Parietal lobe (tissue), 2 donors: Measurements from ENCODE around the genes PITPNA and RILP.

- RAMPAGE, long total RNA = no peak
Measured at GRCh38 chr17:1446162-1446554, 9.9 kb downstream of the CRK start.

DNA sequence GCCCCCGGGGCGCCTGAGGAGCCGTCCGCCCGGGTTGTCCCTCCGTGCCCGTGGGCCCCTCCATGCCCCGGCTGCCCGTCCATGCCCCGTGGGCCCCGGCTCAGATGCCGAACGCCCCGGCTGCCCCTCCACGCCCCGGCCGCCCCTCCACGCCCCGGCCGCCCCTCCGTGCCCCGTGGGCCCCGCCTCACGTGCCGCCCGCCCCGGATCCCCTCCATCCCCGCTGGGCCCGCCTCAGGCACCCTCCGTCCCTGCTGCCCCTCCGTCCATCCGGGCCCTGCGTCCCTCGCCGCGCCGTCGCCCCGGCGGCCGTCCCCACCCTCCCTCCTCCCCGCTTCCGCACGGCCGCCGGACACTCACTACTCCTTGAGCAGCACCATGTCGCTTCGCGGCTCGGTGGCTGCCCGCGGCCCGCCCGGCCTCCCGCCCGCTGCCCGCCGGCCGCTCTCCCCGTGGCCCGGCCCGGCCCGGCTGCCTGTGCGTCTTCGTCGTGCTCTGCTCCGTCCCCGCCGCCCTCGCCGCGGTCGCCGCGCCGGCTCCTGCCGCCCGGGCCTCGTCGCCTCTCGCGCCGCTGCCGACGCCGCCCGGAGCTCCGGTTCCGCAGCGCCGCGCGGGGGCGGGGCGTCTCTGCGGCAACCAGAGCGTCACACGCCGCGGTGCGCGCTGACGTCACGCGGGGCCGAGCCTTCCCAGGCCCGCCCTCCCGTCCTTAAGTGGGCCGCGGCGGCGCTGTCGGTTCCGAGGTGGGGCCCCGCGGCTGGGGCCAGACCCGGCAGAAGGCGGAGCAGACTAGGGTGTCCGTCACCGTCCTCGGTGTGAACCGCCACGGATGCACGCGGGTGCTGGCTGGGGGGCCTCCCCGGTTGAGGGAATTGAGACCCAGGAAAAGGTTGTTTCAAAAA lies at the start of gene PITPNA:
PITPNA (minus strand) TSS at position 612 of the 902 bp plus-strand sequence.
- RAMPAGE, long total RNA = no peak

GRCh38 chr17:1574099-1575073 lies 11.8 kb upstream of the PITPNA start:
- RAMPAGE, long total RNA = no peak

- RAMPAGE, long total RNA = no peak
Measured at GRCh38 chr17:1592579-1593738, 30.4 kb upstream of the PITPNA start.

DNA sequence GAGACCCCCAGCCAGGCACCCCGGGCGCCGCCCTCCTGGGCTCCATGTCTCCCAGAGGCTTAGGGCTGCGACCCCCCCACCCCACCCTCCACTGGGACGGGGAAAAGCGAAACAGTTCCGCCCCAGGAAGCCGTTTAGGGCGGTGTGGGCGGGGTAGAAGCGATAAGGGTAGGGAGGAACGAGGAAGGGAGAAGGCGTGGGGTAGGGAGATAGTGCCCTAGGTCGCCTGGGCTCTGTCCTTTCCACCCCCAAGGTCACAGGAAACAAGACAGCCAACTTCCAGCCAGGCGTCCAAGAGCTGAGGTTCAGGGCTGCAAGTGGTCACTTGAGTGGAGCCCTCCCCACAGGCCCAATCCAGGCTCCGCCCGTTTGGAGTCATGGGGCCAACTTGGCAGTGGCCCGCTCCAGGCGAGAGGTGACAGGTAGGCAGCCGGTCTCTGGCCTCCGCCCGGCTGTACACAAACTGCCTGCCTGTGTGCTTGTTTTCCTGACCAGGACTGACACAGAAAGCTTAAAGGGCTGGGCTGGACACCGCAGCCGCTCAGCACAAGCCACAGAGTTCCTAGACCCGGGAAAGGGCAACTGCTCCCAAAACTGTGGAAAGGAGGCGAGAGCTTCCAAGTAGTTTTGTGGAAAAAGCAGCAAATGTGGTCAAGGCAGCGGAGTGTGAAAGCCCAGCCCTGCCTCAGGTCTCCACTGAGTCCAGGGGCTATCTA lies at the start of gene RILP:
RILP (minus strand) TSS at position 108 of the 716 bp plus-strand sequence.
- RAMPAGE, long total RNA = no peak

DNA sequence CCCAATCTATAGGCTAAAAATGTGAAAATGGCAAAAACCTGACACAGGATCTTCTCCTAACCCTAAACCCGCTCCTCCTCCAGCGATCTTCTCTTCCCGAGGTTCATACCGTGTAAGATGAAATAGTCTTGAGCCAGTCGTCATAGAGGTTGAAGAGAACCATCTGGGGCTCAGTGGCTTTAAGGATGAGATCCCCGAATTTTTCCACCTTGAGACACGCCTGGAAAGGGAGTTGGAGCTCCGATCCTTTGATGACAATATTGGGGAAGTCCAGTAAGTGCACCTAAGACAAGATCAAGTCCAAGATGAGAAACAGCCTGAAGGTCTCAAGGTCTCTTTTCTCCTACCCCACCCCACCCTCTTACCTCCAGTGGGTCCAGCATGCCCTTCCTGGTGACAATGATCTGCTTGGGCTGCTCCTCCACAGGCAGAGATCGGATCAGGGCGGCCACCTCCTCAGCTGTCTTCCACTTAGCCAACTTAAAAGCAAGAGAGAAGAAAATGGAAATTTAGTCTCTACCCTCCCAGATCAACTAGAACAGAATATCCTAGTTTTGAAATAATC lies 6.7 kb upstream of the RILP start:
- RAMPAGE, long total RNA = no peak

DNA sequence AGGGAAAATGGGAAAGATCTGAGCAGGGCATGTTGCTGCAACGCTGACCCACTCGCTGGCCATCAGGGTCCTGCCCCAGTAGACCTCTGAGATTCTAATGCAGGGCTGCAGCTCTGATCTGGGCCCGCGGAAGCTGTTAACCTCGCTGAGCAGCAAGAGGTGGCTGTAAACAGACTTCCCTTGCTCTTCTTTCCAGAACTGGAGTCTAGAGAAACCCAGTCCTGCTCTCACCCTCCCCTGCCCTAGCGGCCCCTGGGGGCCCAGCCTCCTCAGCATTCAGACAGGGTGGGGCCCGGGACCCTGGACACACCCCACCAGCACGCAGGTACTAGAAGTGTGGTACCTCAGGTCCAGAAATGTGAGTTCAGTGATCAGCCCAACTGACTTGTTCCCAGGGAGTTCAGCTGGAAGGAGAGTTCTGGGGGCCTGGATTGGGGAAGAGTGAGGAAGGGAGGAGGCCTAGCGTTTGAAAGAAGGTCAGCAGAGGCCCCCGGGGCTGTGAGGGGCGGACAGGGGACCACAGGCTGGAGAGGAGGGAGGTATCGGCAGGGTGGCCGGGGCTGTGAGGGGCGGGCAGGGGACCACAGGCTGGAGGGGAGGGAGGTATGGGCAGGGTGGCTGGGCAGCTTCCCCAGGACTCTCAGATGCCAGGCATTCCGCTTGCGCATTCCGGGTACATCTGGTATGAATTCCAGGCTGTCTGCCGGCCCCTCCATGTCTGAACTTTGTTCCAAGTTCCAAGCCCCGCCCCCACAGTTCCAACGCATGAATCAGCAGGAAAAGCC lies 4.0 kb upstream of the TLCD2 start:
- RAMPAGE, long total RNA = no peak

- RAMPAGE, long total RNA = no peak
Measured at GRCh38 chr17:1715807-1716973, 6.0 kb upstream of the TLCD2 start.

DNA sequence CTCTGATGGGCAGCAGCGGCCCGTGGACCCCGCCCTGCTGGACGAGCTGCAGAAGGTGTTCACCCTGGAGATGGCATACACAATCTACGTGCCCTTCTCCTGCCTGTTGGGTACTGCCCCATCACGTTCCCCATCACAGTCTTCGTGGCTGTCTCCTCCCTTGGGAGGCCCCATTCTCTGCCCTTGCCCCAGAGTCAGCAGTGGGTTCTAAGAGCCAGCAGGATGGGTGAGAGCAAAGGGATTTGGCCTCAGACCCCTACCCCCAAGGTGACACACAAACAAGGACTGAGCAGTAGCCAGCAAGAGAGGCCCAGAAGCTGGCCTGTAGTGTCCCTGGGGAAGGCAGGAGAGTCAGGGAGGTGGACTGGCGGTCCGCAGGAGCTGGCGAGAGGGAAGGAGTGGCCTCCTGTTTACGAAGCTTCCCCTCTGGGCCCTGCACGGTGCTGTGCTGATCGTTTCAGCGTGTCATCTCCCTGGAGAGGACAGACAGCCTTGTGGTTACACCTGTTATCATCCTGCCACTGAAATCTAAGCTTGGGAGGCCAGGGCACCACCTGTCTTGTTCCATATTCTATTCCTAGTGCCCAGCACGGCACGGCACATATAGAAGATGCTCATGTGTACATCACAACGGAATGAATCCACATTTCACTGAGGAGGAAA lies 8.3 kb downstream of the WDR81 start:
- RAMPAGE, long total RNA = no peak

DNA sequence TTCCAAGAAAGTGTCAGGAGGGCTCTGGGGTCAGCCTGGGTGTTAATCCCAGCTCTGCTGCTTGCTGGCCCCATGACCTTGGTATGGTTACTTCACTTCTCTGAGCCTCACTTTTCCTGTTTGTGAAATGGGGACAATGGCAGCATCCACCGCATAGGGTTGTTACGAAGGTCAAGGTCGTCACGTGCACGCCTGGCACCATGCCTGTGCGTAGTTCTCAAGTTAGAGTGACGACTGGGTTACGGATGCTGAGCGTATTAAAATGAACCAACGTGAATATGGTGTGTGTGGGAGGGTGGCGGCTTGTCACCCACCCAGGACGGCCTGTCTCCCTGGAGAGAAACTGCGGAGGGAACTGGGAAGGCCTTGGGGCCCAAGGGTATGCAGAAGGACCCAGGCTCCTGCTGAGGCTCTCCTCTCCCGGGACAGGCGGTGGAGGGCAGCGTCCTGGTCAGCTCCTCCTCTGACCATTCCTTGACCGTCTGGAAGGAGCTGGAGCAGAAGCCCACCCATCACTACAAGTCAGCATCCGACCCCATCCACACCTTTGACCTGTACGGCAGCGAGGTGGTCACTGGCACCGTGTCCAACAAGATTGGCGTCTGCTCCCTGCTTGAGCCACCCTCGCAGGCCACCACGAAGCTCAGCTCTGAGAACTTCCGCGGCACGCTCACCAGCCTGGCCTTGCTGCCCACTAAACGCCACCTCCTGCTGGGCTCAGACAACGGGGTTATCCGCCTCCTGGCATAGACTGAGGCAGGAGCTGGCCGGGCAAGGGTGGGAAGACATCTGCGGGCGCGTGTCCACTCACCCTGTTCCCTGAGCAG lies 5.5 kb upstream of the SERPINF2 start:
- RAMPAGE, long total RNA = no peak

DNA sequence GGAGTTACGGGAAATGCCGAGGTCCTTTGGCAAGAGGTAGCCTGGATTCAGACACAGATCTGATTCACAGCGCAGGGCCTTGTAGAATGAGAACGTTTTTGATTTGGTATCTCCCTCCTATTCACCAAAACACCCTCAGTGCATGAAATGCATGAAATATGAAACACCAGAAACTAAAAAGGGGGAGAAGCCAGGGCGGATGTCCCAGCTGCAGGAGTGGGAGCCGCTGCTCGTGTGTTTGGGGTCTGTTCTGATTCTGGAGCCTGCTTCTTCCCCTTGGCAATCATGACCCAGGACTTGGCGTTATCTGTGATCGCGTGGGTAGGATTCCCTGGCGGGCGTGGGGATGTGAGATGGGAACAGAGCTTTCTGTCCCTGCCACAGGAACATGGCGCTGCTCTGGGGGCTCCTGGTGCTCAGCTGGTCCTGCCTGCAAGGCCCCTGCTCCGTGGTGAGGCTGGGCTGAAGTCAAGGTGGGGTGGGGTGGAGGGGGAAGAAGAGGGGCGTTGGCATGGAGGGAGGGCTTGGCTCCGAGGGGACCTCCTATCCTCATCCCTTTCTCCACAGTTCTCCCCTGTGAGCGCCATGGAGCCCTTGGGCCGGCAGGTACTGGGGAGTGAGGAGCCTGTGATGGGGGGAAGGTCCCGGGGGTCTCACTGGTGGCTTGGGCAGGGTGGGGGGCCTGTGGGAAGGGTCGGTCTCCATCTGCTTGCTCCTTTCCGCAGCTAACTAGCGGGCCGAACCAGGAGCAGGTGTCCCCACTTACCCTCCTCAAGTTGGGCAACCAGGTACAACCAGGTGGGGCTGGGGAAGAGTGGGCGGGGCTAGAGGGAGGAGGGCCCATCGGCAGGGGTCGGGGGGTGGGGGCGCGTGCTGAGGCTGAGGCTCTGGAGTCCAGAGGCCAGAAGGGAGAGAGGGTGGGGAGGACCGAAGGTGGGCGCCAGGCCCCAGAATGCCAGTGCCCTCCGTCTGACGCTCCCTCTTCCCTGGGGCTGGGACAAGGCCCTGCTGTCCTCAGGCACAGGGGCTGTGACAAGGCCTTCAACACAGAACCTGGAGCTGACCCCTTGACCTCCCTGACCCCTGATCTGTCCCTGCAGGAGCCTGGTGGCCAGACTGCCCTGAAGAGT lies 2.3 kb downstream of the SERPINF2 start:
- RAMPAGE, long total RNA = no peak

DNA sequence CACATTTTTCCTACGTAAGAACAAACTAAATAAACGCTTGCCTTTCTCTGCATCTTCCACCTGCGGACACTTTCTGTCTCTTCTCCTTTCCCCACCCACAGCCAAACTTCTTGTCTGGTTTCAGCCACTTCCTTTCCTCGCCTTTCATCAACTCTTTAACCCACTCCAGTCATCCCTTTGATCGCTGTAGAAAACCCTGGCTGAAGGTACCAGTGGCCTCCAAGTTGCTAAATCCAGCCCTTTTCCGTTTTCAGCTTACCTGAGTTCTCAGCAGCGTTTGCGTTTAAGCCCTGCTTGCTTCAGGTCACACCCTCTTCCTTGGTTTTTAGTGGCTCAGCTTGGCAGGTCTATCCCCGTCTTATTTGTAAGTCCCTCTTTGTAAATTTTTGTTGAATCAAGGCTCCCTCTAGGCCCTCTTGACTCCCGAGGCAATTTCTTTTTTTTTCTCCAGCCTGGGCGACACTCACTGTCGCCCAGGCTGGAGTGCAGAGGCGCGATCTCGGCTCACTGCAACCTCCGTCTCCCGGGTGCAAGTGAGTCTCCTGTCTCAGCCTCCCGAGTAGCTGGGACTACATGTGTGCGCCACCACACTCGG lies 626 bp downstream of the RPA1 start:
- RAMPAGE, long total RNA = no peak

DNA sequence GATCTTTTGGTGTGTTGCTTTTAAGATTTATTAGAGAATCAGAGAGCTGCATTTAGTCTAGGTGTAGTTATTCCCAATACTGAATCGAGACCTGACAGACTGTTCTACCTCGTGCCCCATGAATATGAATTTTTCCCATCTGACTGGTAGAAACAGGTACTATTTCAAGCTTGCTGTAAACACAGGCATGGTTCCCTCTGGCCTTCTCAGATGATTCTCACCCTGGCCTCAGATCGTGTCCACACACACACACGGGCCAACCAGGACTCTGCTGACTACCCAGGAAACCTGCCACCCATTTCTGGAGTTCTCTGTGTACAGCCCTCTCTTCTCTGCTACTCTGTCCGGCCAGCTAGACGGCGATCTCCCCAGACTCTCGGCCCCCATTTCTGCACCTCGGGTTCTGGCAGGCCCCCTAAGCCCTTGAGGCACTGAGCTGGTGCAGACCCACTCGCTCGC lies 31.1 kb downstream of the RPA1 start:
- RAMPAGE, long total RNA = no peak

GRCh38 chr17:1966691-1967058 lies 58.5 kb downstream of the RTN4RL1 start:
- RAMPAGE, long total RNA = no peak

- RAMPAGE, long total RNA = no peak
Measured at GRCh38 chr17:1999601-2000348, 25.4 kb downstream of the RTN4RL1 start.

GRCh38 chr17:2070138-2071078 lies 15.5 kb downstream of the HIC1 start:
- RAMPAGE, long total RNA = no peak

- RAMPAGE, long total RNA = no peak
Measured at GRCh38 chr17:2213097-2213596, 90.4 kb downstream of the SMG6 start.

DNA sequence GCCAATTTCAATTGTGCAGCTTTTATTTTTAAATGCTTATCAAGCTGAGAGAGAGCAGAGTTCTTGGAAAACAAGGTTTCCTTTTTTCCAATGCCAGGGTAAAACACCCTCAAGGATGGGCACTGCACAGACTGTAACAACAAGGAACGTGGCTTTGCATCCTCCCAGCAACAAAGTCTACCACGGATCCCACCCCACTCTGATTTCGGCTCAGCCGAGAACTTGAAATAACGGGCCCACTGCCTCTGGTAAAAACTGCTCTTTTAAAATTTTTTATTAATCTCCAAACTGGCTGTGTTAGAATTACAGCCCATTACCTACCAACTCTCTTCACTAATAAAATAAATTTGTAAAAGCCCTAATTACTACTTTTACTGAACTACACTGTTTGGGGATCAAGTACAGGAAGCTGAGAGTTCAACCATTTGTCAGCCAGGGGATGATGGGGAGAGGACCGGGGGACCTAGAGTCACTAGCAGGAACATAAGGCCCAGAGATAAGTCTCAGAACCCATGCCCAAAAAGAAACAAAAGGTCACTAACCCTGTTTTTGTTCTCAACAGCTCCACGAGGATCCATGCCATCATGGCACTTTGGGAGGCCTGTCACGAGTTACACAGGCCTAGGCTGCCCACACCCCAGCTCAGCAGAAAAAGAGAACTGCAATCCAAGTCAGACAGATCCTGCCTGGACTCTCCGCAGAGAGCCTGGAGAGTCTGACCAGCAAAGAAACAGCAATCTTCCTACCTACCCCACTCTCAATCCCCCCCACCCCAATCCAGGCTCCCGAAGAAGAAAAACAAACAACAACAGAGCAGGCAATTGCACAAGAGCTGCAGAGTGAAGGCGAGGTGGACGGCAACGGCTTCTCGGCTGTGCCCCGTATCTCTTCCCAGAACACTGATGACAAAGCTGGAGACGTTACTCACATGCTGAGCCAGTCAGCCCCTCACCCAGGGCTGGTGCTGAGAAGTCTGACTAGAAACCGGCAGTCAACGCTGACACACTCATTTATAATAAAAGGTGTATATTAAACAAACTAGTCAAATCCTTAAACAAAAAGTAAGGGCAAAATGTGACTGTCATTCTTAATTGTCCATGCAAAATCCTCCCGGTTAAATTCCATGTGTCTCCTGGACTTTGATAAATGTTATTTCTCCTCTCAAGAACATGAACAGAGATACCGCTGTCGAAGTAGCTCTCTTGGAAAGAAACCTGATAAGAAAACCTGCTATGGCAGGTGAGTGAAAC lies 89.6 kb downstream of the SMG6 start:
- RAMPAGE, long total RNA = no peak

DNA sequence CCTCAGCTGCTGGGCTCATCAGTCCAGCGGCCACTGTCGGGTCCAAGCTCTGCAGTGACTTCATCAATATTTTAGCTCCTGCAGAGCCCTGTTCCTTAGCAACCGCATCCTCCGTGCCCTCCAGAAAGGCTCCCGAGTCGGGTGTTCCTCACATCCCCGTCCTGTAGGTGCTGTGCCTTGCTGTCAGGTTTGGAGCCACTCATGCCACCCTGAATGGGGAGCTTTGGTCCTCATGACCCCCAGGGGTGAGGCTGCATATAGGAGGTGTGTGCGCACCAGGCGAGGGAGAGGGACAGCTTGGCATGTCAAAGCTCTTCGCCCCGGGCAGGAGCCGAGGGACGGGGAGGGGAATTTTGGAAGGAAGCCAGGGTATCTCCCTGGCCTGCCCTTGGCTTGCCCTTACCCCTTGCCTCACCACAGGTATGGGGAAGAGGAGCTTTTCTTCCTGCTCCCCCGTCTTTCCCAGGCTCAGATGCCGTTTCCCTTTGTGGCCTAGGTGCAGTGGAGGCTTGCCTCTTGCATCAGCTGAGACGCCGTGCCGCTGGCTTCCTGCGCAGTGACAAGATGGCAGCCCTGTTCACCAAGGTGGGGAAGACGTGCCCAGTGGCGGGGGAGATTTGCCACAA lies 24.0 kb downstream of the SGSM2 start:
- RAMPAGE, long total RNA = no peak

GRCh38 chr17:2382055-2382365 lies 18.9 kb downstream of the MNT start:
- RAMPAGE, long total RNA = no peak